ENCODE data around the gene MYL1.

DNA sequence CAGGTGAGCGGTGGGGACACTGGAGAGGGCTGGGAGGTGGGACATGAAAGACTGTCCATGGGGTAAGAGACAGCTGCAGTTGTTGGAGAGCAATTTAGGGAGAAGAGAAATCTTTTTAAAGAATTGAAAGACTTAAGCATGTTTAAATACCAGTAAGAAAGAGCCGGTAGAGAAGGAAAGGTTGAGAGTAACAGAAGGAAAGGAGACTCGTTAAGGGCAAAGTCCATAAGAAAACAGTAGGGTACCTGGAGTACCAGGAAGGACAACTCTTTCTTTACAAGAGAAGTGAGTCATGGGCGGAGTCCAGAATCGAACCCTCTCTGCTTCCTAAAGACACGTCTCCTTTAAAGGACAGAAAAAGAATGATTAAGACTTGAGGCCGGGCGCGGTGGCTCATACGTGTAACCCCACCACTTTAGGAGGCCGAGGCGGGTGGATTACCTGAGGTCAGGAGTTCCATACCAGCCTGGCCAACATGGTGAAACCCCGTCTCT is 1.4 kb upstream of the CREB1 start:
- RRBS, result no CpG with 5 or more reads among the region's 13 CpGs

DNA sequence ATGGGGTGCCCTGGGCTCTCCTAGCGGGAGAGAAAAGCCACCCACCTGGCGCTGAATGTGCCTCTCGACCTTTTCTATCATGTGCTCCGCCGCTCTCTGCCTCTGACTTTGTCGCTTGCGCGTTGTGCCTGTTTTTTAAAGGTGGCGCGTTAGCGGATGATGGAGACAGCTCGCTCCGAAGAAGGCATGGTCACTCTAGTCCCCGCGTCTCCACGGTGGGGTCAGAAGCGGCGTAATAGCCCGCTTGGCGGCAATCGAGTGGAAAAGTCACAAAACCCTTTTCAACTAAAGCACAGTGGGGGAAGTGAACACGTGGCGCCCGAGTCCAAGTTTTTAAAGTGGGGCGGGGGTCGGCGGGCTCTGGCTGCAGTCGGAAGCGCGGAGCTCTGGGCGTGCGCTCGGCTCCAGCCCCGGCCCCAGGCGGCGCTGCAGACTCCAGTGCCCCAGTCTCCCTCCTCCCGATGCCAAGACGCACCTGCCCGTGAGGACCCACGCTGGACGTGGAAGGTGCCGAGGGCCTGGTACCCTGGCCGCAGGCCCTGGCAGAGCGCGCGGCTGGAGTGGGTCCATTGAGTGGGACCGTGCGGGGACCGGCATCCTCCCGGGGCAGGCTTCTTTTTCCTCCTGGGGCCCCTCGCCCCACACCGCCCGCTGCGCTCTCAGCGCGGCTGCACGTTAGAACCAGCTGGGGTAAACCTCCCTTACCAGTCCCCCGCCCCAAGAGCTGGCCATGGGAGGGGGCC is 609 bp upstream of the METTL21A start:
- RRBS, result no CpG with 5 or more reads among the region's 58 CpGs

- RRBS, result no CpG with 5 or more reads among the region's 7 CpGs
These were observed 3.5 kb downstream of the FZD5 start for GRCh38 chr2:207766046-207766686.

DNA sequence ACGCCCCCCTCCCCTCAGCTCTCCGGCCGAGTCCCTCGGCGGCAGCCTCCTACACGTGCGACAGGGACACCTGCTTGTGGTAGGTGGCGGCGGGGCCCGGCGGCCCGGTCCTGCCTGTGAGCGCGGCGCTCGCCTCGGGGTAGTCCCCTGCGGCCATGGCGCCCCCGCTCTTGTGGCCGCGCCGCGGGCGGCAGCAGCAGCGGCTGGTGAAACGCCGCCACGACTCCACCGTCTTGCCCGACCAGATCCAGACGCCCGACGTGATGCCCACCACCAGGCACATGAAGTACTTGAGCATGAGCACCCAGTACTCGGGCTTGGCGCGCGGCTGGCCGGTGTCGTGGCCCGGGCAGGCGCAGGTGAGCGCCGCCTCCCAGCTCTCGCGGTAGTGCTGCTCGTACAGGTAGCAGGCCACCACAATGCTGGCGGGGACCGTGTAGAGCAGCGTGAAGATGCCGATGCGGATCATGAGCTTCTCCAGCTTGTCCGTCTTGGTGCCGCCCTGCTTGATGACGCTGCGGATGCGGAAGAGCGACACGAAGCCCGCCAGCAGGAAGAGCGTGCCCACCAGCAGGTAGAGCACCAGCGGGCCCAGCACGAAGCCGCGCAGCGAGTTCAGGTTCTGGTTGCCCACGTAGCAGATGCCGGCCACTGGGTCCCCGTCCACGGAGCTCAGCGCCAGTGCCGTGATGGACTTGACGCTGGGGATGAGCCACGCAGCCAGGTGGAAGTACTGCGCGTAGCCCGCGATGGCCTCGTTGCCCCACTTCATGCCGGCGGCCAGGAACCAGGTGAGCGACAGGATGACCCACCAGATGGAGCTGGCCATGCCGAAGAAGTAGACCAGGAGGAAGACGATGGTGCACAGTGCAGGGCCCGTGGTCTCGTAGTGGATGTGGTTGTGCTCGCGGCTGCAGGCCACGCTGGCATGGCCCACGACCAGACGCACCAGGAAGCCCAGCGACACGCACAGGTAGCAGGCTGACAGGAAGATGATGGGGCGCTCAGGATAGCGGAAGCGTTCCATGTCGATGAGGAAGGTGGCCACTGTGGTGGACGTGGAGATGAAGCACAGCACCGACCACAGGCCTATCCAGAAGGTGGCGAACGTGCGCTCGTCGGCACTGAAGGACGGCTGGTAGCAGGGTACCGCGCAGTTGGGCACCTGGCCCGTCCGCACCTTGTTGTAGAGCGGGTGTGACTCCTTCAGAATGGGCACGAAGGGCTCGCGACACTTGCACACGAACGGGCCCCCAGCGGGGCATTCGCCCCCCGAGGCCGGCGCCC is 2.3 kb downstream of the FZD5 start:
- RRBS, result 19% methylated on average over 8 of the region's 120 CpGs

GRCh38 chr2:207897768-207898439 is 127.4 kb downstream of the PLEKHM3 start:
- RRBS, result no CpG with 5 or more reads among the region's 5 CpGs

- RRBS, result no CpG with 5 or more reads among the region's 3 CpGs
These were observed 99.2 kb downstream of the PLEKHM3 start for GRCh38 chr2:207926106-207926534.

DNA sequence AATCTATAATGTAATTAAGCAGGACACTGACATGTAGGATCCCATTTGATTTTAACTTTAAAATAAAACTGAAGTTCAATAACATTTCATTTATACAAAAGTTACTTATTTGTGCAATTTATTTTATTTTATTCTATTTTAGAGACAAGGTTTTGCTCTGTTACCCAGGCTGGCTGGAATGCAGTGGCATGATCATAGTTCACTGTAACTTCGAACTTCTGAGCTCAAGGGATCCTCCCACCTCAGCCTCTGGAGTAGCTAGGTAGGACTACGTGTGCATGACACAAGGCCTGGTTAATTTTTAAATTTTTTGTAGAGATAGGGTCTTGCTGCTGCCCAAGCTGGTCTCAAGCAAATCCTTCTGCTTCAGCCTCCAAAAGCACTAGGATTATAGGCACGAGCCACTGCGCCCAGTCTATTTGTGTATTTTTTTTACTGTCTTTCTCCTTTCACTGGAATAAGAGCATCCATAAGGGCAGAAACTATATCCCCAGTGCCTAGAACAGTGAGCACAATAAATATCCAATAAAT is 89.4 kb downstream of the PLEKHM3 start:
- RRBS, result no CpG with 5 or more reads among the region's 4 CpGs

DNA sequence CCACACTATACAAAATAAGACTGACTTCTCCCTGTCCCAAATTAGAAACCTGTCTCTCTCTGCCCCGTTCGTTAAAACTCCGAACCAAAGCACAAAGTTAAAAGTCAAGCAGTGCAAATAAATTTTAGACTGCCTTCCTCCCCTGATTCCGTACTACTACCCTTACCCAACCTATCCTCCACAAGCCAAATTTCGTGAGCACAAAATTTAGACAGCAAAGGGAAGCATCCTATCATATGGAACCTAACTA is 51.5 kb downstream of the PLEKHM3 start:
- RRBS, result no CpG with 5 or more reads among the region's 5 CpGs

- RRBS, result no CpG with 5 or more reads among the region's 8 CpGs
These were observed 24.0 kb downstream of the PLEKHM3 start for GRCh38 chr2:208001135-208001887.

- RRBS, result no CpG with 5 or more reads among the region's 6 CpGs
These were observed 45.9 kb downstream of the PIKFYVE start for GRCh38 chr2:208311845-208312424.

GRCh38 chr2:208315088-208315894 is 49.2 kb downstream of the PIKFYVE start:
- RRBS, result no CpG with 5 or more reads among the region's 8 CpGs

DNA sequence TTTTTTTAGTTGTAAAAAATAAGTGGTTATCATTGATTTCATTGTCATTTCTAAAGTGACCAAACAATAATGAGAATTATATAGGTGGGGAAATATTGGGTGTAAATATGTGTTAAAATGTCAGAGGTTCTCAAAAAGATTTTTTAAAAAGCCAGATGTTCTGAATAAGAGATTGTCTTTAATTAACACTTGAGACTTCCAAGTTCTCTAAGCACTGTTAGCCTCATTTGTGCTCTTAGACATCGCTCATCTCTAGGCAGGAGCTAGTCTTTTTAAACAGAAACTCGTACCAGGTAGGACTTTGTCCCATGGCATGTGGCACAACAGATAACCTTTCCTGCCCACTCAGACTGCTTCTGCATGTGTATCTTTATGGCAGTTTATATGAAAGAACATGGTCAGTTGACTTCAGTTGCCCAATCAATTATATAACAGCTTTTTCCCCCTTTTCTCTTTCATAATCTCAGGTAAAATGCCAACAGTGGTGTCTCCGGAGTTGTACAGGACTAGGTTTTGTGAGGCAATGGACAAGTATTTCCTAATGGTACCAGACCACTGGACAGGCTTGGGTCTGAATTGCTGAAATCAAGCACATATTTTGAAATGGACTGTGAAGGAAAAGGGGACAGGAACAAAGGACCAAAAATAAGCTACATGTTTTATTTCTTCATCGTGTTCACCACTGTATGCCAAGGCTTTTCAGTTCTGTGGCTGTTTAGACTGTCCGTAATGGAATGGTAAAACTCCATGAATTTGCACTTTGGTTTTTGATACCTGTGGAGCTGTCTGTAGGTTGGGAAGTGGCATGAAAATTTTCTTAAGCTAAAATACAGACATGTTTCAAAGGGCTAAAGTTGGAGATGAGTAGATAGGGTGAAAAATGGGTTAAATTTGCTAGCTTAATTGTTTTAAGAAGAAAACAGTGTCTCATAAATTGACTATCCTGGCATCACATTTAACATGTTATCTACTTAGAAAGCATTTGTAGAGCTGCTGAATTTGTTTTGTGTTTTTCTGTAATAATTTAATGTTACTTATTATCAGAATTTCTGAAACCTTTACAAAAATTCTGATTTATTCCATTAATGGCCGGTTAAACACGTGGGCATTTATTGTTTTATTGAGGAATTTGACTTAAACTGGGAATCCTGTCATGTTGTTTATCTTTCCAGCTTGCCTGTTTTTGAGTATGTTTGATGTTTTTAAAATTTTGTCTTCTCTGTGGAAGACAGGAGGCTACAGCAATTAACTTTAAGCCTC is 51.4 kb upstream of the PTH2R start:
- RRBS, result no CpG with 5 or more reads among the region's 7 CpGs

- RRBS, result no CpG with 5 or more reads among the region's 3 CpGs
These were observed 47.9 kb upstream of the PTH2R start for GRCh38 chr2:208358736-208359038.

DNA sequence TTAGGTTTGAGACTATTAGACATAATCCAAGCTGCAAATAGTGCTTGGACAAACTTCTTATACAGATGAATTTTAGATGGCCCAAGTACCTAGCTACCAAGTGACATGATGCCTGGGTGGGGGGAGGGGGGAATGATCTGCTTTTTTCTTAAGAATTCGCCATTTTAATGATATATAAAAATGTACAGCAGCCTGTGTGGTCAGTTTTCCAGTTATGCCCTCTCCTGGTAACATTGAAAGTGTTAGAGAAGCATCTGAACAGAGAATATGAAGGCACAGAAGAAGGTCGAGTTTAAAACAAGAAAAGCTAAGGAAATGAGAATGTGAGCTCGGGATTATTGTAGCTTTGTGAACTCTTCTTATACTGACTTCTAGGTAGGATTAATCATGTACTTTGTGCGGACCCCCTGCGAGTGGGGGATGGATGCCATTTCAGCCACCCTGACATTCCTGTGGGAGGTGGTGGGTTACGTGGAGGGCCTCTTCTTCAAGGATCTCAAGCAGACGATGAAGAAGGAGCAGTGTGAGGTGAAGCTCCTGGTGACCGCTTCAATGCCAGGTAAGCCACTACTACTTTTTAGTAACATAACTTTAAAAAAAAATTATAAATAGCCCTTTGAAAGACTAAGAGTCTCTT is 68.9 kb upstream of the RPE start:
- RRBS, result no CpG with 5 or more reads among the region's 8 CpGs

GRCh38 chr2:210153505-210154178 is 17.6 kb downstream of the KANSL1L start:
- RRBS, result no CpG with 5 or more reads among the region's 6 CpGs

DNA sequence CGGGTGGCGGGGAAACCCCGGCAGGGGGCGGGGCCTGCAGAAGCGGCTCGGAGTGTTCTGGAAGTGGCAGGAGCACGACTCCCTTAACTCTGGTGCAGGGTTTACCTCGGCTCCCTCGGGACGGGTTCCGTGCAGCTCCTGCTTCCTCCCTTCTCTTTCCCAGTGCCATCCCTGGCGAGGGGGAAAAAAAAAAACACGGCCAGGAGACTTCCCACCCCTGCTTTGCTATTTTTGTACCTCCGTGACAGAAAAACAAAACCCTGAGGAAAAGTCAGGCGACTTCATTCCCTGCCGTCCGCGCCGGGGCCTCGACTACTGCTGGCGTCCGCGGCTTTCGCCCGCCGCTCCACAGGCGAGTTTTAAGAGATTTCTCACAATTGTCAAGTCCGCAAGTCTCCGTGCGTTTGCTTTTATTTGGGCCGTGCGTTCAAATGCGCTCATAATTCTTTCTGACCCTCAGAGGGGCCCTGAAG is 305 bp upstream of the KANSL1L start:
- RRBS, result 7% methylated on average over 3 of the region's 33 CpGs

DNA sequence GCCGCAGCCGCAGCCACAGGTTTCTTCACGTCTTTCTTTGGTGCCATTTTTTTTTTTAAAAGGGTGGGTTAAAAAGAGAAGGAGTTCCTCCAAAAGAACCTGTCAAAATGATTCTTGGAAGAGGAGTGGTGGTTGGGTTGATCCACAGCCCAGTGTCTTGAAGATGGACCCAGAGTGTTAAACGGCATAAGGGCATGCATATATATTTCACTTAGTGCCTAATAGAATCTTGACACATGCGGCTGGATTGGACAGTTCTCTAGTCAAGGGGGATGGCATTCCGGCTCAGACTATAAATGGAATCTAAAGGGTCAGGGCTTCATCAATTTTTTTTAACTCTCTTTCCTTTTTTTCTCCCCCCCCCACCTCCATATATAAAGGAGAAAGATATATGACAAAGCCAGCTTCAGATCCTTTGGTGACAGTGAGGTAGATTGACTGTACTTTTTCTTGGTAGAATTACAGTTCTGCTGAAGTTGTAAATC is at the start of gene MYL1:
MYL1 (minus strand) TSS at position 179 of the 485 bp plus-strand sequence.
- RRBS, result no CpG with 5 or more reads among the region's 6 CpGs

- RRBS, result no CpG with 5 or more reads among the region's 3 CpGs
These were observed 835 bp upstream of the LANCL1 start for GRCh38 chr2:210477302-210477886.

DNA sequence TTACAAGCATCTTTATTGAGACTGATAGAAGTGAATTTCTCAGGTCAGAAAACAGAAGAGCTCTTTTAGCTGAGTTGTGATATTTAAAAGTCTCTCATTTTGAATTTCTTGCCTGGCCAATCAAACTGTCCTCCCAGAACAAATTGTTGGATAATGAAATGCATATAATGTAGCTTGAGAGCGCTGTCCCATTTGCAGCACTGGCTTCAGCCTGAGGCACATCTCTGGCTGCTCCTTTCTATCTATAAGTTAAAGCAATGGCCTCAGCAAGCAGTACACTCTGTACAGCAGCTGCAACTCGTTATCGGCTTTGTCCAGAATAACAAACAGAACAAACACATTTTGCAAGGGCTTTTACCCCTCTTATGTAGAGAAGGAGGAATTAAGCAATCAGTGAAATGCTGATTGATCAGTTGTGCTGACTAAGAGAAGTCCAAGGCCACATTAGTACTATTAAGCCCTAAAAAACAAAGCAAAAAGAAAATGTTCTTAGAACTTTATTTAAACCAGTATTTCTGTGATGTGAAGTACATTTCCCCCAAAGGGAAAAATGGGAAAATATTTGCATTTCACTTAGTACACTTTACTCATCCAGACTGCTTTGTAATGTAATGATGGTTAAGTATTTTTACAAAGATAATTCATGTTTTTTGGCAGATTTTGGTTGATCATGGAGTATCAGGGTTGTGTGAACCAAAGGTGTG is 15.1 kb upstream of the CPS1 start:
- RRBS, result no CpG with 5 or more reads among the region's 3 CpGs

- RRBS, result no CpG with 5 or more reads among the region's 5 CpGs
These were observed 9.8 kb upstream of the CPS1 start for GRCh38 chr2:210546467-210547203.